Retinal pigment epithelial cell (primary cell): ENCODE measurements around a stretch of chr4.

DNA sequence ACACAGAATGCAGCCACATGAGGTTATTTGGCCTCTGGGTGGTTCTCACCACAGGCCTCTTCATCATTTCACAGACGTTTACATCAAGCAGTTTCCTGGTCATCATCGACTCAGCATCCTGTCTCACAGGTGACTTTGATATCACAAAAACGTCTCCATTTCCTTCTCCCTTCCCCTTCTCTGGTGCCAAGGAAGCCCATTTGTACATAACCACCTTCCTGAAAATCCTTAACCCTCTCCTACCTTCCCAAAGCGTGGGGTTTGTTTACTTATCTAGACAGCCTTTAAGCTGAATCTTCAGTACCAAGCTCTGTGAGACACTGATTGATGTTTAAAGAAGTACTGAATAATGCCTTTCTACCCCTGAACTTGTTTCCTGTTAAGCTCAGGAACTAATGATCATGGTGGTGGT lies 81.9 kb downstream of the FAM114A1 start:
- RRBS = no CpG with 5 or more reads among the region's 4 CpGs

DNA sequence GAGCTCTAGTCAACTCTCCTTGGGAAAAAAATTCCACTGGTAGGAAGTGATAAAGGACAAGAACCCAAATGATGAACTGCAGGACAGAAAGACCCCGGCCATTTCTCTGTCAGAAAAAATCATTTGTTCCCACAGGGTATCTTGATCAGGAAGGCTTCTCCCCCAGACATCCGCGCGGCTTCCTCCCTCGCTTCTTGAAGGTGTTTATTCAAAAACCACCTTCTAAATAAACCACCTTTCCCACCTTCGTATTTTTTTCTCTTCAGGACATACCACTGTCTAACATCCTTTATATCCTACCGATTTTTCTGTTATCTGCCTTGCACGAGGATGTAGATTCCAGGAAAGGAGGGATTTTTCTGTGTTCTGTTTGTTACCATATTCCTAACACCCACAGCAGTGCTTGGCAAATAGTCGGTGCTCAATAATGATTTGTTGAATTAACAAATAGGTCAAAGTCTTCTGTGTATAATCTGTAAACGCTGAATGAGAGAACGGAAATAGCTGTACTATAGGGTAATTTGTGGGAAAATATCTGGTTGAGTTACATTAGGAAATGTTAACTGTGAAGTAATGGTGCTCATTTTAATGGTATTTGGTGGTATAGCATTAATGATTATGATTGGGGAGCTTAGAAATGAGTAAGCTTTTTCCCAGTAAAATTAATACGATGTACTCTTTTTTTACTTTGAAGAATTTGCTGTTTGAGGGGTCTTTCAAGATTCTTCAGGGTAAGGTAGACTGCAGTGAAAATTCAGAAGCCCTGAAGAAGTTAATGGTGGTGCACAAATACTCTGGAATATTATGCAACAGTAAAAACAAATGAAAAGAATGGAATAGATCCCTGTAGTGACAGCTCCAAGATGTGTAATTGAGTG lies 81.5 kb downstream of the TMEM156 start:
- RRBS = no CpG with 5 or more reads among the region's 12 CpGs

DNA sequence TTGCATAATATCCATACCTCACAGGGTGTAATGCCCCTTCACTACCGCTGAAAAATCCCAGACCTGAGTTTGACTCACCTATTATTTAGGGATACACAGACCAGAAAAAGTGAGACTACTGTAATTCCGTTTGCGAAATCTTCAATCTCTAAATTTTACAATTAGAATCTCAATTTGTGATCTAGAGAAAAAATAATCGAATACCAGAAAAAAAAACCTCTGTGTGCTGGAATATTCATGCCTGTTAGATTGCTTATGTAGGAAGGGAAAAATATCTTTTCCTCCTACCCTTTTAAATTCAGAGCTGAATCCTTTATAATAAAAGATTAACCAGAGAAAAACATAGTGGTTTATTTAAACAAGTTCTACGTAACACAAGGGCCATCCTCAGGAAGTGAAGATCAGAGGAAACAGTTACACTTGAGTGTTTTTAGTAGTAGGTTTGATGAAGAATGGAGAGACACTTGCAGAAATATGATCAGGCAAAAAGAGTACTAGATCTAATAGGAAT lies 66.5 kb downstream of the TMEM156 start:
- RRBS = no CpG with 5 or more reads among the region's 5 CpGs

GRCh38 chr4:38981187-38981849 lies 50.9 kb downstream of the TMEM156 start:
- RRBS = no CpG with 5 or more reads among the region's 5 CpGs

- RRBS = no CpG with 5 or more reads among the region's 11 CpGs
Observed at GRCh38 chr4:39043444-39044255, 11.4 kb upstream of the TMEM156 start.

- RRBS = no CpG with 5 or more reads among the region's 9 CpGs
Observed at GRCh38 chr4:39117700-39118397, 55.8 kb downstream of the KLHL5 start.

DNA sequence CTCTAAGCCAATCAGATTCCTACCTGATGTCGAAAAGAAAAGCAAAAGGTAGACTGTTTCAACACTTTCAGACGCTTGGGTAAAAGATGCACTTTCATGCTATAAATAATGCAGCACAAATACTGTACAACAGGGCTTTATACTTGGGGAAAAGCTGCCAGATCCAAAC lies 742 bp upstream of the WDR19 start:
- RRBS = no CpG with 5 or more reads among the region's 2 CpGs

DNA sequence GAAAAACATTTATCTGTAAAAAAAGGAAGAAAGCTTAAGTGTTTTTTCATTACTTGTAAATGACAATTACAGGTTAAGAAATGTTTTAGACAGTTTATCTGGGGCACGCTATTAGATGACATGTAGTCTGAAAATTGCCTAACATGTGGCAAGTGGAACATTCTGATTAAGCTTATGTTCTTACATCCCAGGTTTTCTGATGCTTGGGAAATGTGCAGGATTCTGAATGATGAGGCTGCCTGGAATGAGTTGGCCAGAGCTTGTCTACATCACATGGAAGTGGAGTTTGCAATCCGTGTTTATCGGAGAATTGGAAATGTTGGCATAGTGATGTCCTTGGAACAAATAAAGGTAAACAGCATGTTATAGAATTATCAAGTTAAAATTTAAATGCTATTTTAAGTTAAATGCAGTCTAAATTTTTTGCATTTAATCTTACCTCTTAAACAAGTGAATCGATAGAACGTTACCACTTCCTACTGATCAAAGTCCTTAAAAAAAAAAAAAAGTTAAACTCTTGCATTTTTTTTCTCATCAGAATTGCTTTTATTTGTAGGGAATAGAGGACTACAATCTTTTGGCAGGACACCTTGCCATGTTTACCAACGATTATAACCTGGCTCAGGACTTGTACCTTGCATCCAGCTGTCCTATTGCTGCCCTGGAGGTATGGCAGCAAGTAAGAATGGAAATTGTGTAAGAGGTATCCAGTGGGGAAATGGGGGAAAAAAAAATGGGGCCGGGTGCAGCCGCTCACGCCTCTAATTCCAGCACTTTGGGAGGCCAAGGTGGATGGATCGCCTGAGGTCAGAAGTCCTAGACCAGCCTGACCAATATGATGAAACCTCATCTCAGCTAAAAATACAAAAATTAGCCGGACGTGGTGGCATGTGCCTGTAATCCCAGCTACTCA lies 49.5 kb downstream of the WDR19 start:
- RRBS = no CpG with 5 or more reads among the region's 12 CpGs

DNA sequence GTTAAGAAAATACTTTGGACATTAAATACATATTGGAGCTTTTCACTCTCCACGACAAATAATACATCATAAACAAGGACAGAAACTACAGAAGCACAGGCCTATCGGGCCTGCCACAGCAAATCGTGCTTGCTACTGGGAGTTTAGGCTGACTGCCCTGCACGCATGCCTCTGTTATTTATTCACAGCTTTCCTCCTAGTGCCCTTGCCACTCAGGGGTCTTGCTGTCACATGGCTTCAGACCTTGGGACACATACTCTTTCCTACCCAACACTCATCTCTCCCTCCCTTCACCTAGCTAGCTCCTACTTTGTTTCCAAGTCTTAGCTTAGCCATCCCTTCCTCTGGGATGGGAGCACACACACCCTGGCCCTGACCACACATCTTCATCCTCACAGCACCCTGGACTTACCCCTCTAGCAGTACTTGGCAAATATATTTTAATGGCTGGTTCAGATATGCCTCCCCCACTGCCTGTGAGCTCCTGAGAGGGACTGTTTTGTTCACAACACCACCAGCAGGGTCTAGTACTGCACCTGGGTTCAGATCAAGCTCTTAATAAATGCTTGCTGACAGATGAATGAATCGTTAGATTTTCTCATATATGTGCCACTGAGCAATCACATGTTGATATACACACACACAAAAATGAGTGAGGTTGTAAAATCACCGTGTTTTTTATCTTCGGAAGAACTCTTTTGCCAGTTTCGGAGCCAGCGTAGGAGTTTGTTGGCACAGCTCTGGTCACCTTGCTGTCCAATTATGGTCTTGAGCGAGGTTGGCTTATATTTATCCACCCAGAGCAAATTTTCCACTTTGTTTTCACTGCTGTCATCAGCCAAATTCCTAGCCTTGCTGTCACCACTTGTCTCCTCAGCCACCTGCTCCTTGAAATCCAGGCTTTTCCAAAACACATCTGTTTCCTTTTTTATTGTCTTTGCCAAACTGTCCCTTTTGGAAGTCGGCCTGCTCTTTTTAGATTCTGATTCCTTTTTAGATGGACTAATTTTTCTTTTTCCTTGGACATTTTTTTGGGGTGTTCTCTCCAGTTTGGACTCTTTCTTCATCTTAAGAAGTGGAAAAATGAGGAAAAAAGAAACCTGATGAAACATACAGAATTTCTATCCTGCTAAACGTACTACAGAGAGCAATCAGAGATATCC lies 57.8 kb downstream of the RFC1 start:
- RRBS = no CpG with 5 or more reads among the region's 12 CpGs

DNA sequence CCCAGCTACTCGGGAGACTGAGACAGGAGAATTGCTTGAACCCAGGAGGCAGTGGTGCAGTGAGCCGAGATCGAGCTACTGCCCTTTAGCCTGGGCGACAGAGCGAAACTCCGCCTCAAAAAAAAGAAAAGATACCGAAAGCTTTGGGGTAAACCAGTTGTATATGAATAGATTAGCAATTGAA lies 618 bp upstream of the RFC1 start:
- RRBS = no CpG with 5 or more reads among the region's 7 CpGs

GRCh38 chr4:39526310-39526595 lies 986 bp downstream of the UGDH start:
- RRBS = no CpG with 5 or more reads among the region's 3 CpGs

- RRBS = no CpG with 5 or more reads among the region's 1 CpG
Observed at GRCh38 chr4:39614623-39615153, 24.0 kb downstream of the SMIM14 start.

- RRBS = no CpG with 5 or more reads among the region's 3 CpGs
Observed at GRCh38 chr4:39648289-39648815, 9.7 kb upstream of the SMIM14 start.

GRCh38 chr4:40231371-40231899 lies 34.6 kb downstream of the RHOH start:
- RRBS = no CpG with 5 or more reads among the region's 8 CpGs

DNA sequence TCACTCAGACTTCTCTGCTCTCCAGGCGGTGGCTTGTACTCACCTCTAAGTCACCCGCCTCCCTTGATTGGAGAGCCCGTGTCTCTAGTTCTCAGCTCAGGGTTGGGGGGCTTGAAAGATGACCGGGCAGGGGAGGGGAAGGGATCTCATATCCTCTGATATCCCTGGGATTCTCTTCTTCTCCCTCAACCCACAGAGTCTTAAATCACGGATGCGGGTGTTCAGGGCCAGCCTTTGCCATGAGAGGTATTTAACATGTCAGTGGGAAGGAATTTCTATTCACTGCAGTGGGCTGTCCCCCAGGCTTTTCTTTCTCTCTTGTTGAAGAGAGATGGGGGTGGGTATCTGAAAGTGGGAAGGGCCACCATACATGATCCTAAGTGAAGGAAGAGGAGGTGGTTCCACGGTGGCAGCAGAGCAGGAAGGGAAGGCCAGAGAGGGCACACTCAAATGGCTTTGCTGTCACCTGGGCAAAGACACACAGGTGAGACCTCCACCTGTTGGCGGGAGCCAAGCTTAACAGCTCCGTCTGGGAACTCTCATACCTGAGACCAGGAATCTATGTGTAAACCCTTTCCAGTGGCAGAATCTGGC lies 49.2 kb downstream of the RHOH start:
- RRBS = no CpG with 5 or more reads among the region's 9 CpGs

DNA sequence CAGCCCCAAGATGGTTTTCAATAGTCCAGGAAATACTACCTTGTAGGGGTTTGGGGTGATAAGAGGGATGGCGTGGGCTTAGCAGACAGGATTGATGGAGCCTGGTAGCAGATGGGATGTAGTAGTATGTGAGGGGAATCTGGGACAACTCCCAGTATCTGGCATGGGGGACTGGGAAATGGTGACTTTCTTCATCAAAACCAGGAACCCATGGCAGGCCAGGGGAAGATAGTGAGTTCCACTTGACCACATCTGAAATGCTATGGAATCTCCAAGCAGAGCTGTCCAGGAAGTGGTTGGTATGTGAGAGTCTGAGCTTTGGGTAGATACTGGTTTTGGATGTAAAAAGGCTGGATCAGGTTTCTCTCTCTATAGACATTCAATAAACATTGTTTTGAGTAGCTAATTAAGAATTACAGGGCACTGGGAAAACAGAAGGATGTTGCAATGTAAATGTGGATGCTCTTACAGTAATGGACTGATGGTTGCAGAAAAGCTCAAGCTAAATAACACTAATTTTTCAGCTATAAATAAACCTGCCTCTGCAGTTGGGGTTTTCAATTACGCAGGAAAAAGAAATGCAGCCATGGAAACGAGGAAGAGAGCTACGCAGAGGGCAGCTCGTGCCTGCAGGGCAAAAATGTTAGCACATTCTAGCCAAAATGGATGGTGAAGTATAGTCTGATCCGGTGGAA lies 13.5 kb upstream of the CHRNA9 start:
- RRBS = no CpG with 5 or more reads among the region's 6 CpGs

DNA sequence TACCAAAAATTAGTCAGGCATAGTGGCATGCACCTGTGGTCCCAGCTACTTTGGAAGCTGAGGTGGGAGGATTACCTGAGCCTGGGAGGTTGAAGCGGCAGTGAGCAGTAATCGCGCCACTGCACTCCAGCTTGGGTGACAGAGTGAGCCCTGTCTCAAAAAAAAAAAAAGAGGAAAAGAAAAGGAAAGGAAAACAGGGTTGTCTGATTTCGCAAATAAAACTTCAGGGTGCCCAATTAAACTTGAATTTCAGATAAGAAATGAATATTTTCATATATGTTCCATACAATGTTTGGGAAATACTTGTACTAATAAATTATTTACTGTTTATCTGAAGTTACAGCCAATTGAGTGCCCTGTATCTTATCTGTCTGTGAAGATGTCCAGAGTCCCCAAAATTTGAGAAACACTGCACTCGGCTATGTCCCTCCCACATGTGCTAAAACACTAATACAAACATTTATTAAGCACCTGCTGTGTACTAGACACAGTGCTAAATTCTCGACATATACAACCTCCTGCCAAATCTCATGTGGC lies 105.9 kb downstream of the RBM47 start:
- RRBS = no CpG with 5 or more reads among the region's 6 CpGs

DNA sequence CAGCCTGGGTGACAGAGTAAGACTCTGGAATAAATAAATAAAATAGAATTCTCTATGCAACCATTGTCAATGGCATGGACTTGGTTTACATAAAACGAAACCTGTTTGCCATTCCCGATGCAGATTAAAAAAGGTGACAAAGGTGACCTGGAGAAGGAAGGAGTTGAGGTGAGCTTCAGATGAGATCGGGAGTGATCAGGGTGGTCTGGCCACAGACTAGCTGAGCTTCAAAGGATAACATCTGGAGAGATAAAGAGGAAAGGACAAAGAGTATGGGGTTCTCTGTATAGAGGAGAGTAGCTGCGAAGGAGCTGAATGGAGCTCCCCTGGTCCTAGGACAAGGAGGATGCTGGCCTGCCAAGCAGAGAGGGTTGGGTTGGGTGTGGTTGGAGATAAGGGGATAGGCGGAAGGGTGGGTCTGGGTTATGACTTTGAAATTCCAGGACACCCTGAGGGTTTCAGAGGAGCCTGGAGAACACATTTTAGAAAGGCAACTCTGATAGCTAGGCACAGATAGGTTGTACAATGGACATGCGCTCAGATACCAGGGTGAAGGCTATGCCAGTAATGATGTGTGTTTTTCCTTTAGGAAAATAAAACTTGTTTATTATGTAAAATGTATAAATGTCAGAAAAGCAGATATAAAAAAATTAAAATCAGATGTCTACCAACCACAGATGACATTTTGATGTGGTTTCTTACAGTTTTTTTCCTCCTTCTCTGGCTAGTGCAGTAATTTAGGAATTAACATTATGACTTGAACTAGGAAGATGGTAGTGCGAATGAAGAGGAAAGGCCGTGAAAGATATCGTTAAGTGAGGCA lies 98.4 kb downstream of the RBM47 start:
- RRBS = no CpG with 5 or more reads among the region's 9 CpGs